Hair follicular keratinocyte (primary cell): Measurements from ENCODE around the genes VTCN1 and PHGDH.

DNA sequence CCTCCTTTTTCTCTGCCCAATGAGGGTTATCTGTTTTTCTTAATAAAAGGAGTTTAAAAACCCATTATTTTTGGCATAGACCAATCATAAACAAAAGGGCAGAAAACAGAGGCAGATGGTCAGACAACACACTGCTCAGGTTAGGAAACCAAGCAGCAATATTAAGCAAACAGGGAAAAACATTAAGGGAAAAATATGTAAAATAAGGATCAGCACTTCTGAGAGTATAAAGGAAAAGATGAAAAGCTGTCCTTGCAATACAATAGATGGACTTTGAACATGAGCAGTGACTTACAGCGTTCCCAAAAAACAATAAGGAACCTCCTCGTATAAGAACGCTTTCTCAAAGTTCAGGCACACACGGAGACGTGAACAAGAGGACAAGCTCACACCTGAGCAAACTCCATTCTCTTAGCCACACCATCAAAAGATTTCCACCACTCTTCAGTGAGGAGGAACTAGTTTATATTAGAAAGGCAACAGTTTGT is 37.3 kb upstream of the ATP1A1 start:
- RAMPAGE, long total RNA, result no peak

DNA sequence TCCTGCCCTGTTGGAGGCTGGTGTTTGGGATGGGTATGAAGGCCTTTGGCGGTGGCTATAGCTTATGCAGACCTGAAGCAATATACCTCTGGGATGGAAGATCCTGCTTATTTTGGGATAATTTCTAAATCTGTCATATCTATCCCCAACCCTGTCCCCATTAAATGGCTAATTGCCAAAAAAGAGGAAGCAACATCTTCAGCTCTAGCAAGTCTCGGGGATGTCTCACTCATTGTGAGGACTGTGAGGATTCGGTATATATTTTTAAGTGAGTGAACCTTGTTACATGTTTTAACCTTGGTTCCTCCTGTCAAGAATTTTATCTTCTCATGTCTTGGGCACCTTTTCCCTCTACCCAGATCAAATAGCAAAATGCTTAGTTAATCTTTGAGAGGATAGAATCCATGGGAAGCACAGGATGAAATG is 7.4 kb downstream of the ATP1A1 start:
- RAMPAGE, long total RNA, result no peak

GRCh38 chr1:116398451-116399247 is 25.6 kb downstream of the ATP1A1 start:
- RAMPAGE, long total RNA, result no peak

DNA sequence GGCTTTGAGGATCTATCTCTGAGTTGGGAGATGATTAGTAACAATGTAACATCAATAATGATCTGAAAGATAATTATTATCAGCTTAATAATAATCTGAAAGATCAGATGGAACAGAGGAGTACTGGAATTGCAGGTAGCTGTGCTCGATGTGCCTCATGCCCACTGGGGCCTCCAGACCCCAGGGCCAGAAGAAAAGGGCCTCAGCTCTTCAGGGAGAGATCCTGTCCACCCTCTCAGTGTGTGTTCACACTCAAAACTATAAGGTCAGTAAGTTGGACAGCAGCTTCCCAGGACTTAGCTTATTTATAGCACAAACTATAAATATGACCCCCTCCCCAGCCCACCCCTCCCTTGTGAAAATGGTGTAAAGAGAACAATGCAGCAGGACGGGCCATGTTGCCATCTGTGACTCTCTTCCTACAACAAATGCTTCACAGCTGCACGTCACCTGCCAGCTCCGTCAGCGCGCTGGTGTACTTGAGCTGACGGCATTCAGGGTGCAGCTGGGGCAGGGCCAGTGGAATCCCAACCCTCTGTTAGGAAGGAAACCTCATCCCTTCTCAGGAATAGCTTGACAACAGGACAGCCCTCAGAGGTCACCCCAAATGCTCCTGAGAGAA is 84.7 kb downstream of the ATP1A1 start:
- RAMPAGE, long total RNA, result no peak

DNA sequence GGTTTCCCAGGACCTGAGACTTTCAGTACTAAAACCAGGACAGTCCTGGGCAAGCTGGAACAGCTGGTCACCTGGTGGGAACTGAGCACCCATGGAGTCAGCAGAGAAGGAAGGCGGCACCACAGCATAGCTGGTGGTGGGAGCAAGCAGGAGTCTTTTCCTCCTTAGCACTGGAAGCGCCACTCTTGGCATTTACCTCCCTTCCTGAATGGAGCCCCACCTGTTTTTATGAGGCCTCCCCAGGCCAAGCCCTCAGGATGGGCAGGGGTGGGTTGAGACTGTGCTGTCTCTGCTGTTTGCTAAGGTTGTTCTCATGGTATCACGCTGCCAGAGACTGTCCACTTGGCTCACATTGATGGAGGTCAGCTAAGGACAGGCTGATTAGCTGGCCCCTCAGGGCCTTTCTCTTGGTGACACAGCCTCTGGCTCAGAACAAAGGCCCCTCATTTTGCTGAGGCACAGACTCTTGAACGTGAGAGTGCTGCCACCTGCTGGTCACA is 85.8 kb downstream of the CD58 start:
- RAMPAGE, long total RNA, result no peak

DNA sequence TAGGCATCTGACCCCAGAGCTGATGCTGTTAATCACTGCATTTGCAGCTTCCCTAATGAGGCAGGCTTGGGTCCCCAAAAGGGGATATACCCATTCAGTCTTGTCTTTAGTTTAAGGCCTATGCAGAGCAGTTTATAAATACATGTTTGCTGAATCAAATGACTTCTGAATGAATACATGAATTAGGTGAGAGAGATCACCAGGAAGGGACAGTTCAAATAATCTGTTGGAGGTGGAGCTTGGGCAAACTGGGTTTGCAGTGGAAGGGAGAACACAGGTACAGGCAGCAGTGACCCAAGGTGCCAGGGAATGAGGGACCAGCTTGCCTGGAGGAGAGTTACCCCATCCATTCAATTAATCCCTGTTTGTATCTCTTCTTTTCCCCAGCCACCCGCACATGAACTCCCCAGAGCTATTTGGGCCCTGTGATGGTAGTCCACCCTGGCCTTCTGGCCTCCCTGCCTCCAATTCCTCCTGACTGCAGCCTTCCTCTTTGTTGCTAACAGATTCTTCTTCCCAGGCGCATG is 1.9 kb downstream of the CD58 start:
- RAMPAGE, long total RNA, result no peak

DNA sequence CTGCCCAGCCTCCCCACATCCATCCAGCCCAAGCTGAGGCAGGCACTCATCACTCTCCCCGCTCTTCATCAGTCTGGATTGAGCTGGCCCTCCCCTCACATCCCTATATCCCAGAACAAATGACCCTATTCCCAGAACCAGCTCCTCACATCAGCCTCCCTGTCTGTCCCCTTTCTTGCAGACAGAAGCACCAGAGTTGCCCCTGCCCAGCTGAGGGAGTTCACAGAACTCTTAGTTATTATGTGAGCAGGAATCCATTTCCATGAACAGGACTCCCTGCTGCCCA is 897 bp upstream of the CD58 start:
- RAMPAGE, long total RNA, result no peak

DNA sequence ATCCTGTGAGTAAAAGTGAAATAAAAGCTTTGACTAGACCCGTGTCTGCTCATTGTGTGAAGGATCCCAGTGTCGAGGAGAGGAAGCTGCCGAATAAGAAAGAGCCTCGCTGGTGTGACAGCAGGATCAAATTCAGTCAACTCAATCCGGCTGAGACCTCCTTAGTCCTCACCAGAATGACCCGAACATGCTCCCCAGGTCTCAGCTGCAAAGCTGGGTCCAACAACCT is 14.9 kb downstream of the CD2 start:
- RAMPAGE, long total RNA, result no peak

DNA sequence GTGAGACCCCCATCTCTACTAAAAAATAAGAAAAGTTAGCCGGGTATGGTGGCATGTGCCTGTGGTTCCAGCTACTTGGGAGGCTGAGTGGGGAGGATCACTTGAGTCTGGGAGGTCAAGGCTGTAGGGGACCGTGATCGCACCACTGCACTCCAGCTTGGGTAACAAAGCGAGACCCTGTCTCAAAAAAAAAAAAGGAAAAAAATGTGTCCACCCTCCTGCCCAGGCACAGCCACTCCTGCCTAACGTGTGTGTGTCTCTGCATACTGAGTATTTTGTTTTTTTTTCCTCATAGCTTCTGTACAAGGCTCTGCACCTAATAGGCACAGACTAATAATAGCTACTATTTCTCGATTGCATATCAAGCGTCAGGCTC is 4.8 kb downstream of the PTGFRN start:
- RAMPAGE, long total RNA, result no peak

- RAMPAGE, long total RNA, result no peak
Measured at GRCh38 chr1:117210813-117211401, at the start of gene VTCN1. Gene VTCN1 (minus strand): TSS chr1:117210927.

DNA sequence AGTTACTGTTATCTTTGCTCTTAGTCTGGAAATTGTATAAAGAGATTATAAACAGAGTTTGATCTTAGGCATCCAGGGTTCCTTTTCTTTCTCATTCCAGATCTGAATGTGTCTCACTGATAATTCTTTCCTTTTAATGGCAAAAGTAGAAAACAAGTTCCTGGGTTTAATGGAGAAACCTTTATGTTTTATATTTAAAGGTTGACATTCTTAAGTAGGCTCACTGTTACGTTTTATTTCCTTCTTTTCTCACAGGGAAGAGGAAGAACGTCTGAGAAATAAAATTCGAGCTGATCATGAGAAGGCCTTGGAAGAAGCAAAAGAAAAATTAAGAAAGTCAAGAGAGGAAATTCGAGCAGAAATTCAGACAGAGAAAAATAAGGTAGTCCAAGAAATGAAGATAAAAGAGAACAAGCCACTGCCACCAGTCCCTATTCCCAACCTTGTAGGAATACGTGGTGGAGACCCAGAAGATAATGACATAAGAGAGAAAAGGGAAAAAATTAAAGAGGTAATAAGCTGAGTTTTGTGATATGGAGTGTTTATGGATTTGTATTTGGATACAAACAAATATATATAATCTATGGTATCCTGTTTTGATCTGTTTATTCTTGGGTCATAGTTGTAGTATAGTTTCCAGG is 34.8 kb downstream of the MAN1A2 start:
- RAMPAGE, long total RNA, result no peak

GRCh38 chr1:117800188-117800387 is 129.3 kb downstream of the GDAP2 start:
- RAMPAGE, long total RNA, result no peak

GRCh38 chr1:117826316-117826957 is 103.0 kb downstream of the GDAP2 start:
- RAMPAGE, long total RNA, result no peak

DNA sequence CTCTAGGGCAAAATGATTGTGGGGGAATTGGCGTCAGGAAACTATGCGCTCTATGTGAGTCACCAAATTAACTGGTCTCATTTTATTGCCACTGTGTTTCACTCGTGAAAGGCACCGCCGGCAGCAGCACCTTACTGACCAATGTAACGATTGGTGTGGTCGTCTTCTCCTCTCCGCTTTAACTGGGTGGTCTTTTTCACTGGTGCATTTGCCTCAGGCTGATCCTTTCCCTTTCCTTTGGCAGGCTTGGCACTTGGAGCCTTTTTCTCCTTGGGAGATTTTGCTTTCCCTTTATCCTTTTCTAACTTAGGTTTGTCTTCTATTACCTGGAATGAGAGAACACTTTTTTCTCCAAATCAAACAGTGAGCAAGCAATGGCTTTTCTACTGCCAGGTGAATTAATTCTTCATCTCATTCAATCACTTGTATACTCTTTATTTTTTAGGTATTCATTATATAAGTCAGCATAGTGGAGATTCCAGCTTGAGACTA is 83.4 kb downstream of the SPAG17 start:
- RAMPAGE, long total RNA, result no peak

- RAMPAGE, long total RNA, result no peak
Measured at GRCh38 chr1:119380345-119380764, 11.8 kb downstream of the HAO2 start.

DNA sequence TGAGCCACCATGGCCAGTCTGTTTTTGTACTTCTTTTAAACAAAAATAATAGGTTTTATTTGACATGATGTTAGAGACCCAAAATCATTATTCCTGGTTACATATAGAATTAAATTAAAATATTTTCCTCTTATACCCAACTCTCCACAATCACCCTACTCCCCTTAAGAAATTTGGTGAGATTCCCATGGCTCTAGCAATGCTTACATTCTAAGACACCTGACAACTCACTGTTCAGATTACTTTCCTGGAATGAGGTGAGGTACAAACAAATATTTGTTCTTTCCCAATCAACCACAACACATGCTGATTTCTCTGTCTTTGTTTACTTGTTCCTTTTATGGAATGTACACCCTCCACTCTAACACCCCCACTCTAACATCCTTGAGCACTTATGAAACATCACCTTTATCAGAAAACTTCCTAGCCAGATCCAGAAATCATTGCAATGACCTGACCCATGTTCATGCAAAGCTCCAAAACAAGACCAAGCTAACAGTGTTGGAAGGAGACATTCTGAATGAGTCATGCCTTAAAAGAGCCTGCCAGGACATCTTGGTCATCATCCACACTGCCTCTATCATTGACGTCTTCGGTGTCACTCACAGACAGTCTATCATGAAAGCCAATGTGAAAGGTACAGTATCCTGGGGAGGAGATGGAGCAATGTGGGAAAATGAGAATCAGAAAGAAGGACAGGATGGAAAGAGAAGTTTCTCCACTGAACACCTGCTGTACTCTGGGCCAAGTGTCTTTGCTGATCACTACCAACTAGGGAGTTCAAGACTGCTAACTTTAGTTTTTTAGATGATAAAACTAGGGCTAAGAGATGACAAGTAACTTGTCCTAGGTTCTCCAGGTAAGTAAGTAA is 35.5 kb downstream of the HSD3B1 start:
- RAMPAGE, long total RNA, result no peak

DNA sequence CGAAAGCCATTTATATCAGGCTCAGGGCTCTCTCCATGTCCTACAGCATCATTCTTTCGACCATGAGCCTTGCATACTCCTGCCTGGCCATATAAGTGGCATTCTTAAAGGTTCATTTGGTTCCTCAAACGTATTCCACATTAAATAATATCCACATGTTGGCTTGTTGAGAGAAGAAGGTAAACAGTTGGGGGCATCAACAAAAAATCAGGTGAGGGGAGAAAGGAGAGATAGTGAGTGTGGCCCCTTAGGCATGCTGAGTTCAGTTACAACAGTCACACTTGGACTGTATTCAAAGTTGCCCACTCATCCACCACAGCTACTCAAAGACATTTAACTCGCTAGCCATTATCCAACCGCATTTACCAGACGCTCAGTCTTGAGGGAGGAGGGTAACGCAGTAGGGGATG is 1.5 kb downstream of the ZNF697 start:
- RAMPAGE, long total RNA, result no peak

GRCh38 chr1:119711606-119712182 is at the start of gene PHGDH:
Gene PHGDH (plus strand): TSS chr1:119711934.
- RAMPAGE, long total RNA, result start-site peak on the plus strand at chr1:119711883-119711963, 358 and 53 reads in 2 replicates

DNA sequence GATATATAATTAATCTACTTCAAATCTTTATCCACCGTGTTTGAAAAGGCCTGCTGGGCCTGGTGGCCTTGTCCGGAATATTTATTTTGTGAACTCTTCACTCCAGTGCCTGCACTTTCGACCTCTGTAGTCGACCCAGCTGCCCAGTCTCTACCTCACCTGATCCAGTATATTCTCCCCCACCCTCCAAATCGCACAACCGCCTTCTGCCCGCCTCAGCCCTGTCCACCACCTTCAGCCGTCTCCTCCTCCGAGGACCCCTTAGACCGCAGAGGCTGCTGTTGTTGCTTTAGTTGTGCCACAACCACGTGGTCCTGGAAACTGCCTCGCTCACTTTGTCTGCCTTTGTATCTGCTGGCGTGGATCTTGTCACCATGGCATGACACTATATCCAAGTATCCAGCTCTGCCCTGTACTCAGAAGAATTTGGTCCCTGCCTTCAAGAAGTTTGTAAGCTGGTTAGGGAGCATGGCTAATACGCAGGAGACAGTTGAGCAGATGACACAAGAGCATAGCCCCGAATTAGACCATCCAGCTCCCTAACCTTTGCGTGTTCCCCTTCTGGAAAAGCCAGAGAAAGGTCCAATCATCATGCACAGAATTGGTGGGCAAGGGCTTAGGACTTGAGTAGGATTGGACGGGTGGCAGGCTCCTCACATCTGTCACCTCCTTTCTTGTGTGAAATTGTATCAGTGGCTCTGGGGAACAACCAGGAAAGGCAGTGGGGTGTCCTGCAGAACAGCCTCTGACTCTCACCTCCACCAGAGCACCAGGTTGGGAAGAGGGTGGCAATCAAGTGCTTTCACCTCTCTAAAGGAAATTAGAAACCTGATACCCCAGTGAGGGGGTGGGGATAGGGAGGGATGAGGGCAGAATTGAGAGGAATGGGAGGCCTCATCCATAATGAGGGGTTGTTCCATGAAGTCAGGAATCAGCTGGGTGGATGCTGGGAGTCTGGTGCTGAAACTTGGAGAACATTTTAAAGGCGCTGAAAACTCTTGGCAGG is 1.6 kb downstream of the PHGDH start:
- RAMPAGE, long total RNA, result no peak

DNA sequence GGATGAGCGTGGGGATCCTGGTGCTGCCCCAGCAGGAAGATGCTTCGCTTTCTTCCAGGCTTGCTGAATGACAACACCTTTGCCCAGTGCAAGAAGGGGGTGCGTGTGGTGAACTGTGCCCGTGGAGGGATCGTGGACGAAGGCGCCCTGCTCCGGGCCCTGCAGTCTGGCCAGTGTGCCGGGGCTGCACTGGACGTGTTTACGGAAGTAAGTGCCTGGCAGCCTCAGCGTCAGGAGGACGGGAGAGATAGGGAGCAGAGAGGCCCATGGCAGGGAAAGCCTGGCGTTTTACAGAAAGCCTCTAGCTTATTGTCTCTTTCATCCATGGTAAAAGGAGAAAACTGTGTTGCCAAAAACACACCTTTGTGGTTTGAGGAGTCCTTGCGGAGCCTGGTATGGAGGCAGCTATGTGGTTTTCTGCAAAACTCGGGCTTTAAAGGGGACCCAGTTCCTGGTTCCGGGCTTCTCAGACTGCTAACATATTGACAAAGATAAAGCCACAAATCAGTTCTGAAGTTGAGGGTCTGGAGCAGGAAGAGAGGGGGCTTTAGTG is 23.6 kb downstream of the PHGDH start:
- RAMPAGE, long total RNA, result no peak